ENCODE results near the genes AJM1, PTGDS, TMEM210 and PNPLA7.

- PRO-cap: no peak
Measured at GRCh38 chr9:136840053-136840530, 2.2 kb upstream of the AJM1 start.

- PRO-cap: unidirectional peak, plus-strand start at chr9:136842469
Measured at GRCh38 chr9:136842163-136842653, at the start of gene AJM1. AJM1 (plus strand) TSS chr9:136842478.

- PRO-cap: no peak
Measured at GRCh38 chr9:136842654-136843064, 381 bp downstream of the AJM1 start.

- PRO-cap: no peak
Measured at GRCh38 chr9:136886933-136887689, 795 bp downstream of the TRAF2 start.

- PRO-cap: no peak
Measured at GRCh38 chr9:136925544-136925892, 19.0 kb downstream of the FBXW5 start.

DNA sequence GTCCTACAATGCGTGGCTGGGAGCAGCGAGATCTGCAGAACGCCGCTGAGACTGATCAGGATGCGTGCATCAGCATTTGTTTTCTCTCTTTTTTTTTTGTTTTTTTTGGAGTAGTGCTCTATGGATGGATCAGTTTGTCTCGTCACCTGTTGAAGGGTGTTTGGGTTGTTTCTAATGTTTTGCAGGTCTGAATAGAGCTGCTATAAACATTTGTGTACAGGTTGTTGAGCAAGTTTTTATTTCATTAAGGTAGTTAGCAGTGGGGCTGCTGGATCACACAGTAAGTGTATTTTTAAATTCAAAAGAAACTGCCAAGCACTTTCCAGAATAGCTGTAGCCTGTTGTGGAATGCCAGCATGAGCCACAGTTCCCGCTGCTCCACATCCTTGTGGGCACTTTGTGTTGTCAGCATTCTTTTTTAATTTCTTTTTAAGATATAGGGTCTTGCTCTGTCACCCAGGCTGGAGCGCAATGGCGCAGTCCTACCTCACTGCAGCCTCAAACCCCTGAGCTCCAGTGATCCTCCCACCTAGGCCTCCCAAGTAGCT is 14.6 kb downstream of the FBXW5 start:
- PRO-cap: no peak

DNA sequence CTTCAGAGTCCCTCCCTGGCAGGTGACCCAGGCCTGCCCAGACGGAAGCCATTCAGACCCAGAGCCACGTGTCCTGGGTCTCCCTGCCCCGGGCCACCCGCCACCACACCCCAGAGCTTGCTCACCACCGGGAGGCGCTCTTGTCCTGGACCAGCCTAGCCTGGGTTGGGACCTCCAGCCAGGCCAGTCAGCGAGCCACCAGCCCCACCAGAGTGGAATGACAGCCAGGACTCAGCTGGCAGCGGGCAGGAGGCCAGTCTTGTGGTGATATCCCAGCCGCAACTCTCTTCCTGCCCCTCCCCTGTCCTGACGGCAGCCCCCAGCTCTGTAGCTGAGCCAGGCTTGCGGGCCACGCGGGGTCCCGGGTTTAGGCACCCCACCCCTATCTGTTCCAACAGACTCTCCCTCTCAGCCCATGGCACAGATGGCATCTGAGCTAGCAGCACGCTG is 1.6 kb upstream of the PTGDS start:
- PRO-cap: no peak

GRCh38 chr9:136977116-136977915 is at the start of gene PTGDS:
PTGDS (plus strand) TSS chr9:136977504.
- PRO-cap: bidirectional peak, plus-strand start at chr9:136977504, minus-strand start at chr9:136977337; bidirectional peak, plus-strand start at chr9:136977807, minus-strand start at chr9:136977595

DNA sequence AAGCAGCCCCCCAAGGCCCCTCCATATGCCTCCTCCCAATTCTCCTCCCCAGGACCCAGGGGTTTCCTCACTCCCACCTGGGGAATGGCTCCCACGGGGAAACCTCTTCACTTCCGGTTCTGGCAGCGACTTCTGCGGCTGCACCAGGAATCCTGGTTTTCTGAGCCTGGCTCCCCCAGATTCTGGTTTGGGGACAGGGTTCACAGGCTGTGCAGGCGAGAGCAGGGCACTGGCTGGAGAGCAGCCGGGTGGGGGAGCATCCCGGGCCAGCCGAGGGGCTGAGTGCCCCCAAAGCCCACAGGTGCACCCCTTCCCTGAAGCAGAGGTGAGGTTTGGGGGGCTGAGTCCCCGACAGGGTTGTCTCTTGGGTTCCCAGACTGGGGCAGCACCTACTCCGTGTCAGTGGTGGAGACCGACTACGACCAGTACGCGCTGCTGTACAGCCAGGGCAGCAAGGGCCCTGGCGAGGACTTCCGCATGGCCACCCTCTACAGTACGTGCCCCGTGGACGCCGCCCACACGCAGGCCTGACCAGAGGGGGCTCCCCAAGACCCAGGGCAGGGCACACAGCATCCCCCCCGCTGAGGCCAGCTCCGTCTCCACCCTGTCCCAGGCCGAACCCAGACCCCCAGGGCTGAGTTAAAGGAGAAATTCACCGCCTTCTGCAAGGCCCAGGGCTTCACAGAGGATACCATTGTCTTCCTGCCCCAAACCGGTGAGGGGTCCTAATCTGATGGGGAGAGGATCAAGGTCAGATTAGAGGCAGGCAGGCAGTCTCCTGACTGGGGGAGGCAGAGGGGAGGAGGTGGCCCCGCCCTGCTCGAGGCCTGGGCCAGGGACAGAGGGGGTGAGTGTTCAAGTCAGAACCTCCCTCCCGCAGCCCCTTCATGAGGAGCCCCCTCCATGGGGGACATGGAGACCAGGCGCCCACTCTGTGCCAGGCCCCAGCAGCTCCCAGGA is 2.5 kb downstream of the PTGDS start:
- PRO-cap: no peak

GRCh38 chr9:137054573-137055629 is 1.0 kb upstream of the ENTPD2 start:
- PRO-cap: bidirectional peak, plus-strand start at chr9:137055306, minus-strand start at chr9:137055096

- PRO-cap: no peak
Measured at GRCh38 chr9:137128696-137129407, 10.1 kb upstream of the GRIN1 start.

GRCh38 chr9:137171917-137172285 is at the start of gene TMEM210:
TMEM210 (minus strand) TSS chr9:137172056.
- PRO-cap: no peak

DNA sequence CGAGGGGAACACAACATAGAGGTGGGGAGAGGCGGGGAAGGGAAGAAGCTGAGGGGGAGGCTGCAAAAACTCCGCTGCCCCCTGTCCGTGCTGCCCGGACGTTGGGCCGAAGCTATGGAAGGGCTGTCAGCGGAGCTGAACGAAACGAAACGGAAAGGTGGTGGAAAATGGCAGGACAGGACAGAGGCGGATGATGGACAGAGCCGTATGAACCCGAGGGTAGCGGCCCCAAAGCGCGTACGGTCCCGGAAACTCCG is 305 bp downstream of the ANAPC2 start:
- PRO-cap: no peak

DNA sequence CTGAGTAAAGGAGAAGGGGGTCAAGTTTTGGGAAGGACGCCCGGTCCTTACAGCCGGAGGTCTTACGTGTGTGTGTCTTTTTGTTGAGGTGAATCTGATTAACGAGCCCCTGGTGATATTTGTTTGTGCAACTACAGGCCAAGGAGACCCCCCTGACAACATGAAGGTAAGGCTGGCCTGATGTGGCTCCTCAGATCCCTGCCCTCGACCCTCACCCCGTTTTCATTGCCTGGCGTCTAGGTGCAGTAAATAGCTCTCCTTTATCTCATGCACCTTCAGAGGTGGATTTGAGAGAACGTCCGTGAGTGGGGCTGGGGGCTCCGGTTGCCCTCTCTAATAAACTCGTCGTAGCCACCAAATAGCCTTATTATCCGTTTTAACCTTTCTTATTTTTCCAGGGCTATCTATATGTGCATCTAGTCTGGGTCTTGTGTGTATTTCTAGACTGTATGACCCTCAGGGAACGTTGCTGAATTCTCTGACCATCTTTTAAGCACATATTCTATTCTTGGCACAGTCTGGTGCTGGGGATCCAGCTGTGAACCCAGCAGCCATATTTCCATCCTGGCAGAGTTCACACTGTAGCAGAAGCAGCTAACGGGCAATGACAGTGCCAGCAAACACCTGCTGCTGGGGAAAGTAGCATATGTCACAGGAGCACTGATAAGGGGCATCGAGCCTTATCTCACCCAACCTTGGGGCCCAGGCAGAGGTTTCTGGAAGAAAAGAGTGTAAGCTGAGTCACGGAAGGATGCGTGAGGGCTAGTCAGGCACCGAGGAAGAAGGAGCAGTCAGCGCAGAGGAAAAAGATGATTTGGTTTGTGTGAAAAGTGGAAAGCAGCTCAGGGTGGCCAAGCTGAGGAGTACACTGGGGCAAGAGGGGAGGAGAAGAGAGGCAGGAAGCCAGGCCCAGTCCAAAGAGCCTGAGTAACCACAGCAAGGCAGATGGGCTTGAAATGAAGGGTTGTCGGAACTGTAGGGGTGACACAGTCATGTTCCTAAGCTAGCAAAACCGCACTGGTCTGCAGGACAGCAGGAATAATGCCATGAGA is 970 bp downstream of the NDOR1 start:
- PRO-cap: no peak

DNA sequence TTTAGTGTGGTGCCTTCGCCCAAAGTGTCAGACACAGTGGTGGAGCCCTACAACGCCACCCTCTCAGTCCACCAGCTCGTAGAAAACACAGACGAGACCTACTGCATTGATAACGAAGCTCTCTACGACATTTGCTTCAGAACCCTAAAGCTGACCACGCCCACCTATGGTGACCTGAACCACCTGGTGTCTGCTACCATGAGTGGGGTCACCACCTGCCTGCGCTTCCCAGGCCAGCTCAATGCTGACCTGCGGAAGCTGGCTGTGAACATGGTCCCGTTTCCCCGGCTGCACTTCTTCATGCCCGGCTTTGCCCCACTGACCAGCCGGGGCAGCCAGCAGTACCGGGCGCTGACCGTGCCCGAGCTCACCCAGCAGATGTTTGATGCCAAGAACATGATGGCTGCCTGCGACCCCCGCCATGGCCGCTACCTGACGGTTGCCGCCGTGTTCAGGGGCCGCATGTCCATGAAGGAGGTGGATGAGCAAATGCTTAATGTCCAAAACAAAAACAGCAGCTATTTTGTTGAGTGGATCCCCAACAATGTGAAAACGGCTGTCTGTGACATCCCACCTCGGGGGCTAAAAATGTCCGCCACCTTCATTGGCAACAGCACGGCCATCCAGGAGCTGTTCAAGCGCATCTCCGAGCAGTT is 1.8 kb downstream of the TUBB4B start:
- PRO-cap: no peak

DNA sequence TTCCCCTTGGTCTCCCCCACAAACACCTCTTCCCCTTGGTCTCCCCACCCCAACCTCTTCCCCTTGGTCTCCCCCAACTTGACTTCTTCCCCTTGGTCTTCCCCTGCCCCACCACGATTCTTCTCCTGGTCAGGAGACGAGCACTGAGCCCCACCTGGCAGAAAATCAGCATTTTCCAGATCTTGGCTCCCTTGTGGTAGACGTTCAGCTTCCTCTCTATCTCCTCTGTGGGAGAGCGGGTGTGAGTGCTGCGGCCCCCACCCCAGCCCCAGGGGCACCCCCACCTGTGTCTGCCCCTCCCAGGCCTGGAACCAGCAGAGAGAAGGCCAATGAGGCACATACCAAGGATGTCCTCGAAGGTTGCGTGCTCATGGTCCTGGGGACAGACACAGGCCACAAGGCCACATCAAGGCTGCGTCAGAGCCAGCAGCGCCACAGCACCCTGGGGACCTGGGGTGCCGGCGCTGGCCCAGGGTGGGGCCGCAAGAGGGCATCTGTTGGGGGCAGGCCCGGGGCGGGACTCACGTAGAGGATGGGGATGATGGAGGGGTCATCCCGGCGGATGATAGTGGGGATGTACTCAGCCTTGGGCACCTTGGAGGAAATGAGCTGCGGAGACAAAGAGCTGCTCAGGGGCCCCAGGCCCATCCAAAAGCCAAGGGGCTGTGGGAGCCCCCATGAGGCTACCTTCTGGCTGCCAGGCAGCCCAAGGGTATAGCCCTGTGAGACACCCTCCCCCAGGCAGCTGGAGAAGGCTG is 6.7 kb downstream of the NSMF start:
- PRO-cap: no peak

DNA sequence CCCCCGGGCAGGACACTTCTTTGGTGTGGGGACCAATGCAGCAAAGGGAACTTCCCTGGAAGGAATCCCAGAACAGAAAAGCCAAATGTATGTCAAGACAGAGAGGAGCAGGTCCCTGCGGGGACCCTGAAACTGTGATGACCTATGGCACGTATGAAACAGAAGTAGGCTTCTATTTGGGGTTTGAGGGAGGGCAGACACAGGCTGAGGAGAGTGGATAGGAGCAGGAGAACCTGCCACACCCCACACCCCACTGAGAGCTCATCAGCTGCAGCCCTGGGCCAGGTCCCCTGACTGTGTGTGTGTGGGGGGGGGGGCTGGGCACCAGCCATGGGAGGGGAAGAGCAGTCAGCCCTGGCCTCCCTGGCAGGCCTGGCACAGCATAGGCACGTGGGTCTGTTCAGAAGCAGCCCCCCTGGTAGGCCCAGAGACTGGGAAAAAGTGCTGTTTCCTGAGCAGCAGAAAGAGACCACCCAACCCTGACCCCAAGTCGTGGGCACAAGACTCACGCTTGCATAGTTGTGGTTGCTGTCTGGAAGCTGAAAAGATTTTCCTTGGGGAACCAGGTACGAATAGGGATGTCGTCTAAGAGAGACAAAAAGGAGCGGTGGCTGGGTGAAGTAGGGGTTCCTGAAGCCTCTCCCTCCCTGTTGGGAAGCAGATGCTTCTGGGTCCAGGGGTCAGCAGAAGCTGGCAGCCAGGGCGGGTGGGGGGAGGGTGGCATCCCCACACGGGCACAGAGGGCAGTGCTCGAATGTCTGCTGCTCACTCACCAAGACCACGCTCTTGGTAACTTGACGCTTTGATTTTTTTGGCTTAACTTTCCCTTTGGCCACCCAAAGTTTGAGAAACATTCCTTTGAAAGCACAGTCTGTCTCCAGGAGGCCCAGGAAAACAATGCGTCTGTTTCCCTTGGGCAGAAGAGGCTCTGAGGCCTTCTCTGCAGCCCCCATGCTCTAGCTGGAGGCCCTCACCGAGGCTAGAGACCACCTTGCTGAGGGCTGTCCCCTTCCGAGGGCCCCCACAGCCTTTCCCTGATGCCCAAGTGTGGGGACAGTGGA is 2.9 kb downstream of the NSMF start:
- PRO-cap: no peak

GRCh38 chr9:137549656-137550647 is at the start of gene PNPLA7:
PNPLA7 (minus strand) TSS chr9:137550402.
- PRO-cap: bidirectional peak, plus-strand start at chr9:137550053, minus-strand start at chr9:137549931; bidirectional peak, plus-strand start at chr9:137550496, minus-strand start at chr9:137550428

- PRO-cap: unidirectional peak, plus-strand start at chr9:137551220; bidirectional peak, plus-strand start at chr9:137551422, minus-strand start at chr9:137551408
Measured at GRCh38 chr9:137550777-137551720, 630 bp upstream of the MRPL41 start.

DNA sequence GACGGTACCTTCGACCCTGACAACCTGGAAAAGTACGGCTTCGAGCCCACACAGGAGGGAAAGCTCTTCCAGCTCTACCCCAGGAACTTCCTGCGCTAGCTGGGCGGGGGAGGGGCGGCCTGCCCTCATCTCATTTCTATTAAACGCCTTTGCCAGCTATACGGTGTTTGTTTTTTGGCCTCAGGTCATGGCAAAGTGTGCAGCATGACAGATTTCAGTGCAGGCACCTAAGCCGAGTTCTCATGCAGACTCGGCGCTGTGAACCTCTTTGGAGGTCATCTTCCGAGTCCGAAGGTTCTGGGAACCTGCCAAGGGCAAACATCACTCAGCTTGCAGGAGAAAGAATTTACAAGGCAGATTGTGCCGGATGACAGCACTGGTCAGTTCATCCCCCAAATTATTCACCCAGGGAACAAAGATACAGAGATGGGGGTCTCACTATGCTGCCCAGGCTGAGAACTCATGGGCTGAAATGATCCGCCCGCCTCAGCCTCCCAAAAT is 768 bp downstream of the MRPL41 start:
- PRO-cap: no peak